Fibroblast of villous mesenchyme (primary cell): Measurements from ENCODE around the genes ZNF593, RPS6KA1 and SLC9A1.

- CAGE, long polyA plus RNA, result no peak
Observed at GRCh38 chr1:26156446-26156920, 2.4 kb upstream of the FAM110D start.

- CAGE, long polyA plus RNA, result no peak
Observed at GRCh38 chr1:26169409-26170388, at the start of gene ZNF593. ZNF593 (plus strand) TSS chr1:26169908.

GRCh38 chr1:26285772-26286444 is 6.0 kb downstream of the SH3BGRL3 start:
- CAGE, long polyA plus RNA, result no peak

GRCh38 chr1:26529322-26530393 is at the start of gene RPS6KA1:
RPS6KA1 (plus strand) TSS chr1:26529761.
- CAGE, long polyA plus RNA, result no peak

DNA sequence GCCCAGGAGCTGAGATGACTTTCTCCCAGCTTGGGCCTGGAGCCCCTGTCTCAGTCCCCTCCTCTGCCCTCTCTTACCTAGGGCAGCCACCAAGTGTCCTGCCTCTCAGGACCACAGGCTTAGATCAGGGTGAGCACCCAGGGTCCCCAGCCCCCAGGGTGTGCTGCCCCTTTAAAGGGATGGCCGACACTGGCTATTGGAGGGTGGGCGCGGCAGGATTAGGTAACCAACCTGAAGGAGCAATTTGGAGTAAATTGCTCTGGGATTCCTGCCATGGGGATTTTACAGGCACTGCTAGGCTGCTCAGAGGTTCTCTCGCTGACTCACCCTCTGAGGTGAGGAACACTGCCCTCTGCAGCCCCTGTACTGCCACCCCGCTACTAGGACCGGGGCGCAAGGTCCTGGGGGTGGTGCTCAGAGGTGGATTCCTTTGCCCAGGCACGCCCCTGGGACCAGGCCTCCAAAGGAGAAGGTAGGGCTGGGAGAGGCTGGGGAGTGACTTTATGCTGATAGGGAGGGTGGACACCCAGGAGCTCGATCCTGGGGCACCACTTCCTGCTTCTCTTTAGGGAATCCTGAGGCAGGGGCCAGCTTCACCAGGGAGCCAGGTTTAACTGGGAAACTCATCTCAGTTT is 1.5 kb downstream of the RPS6KA1 start:
- CAGE, long polyA plus RNA, result no peak

DNA sequence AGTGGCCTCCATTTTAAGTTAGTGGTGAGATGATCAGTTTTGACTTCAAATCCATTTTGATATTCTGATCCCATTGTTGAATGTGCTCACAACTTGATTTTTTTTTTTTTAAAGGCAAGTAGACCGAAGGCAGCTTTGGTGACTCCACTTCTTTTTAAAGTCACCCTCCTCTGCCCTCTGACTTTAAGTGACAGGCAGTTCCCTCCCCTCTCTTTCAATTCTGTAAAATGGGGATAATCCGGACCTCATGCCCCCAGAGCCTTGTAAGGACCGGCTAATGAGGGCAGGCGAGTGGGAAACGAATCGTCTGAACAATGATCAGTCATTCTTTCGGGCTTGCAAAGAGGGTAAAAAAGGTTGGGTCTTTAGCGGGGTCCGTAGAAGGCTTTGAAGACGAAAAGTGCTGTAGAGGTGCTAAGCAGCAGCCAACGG is 885 bp upstream of the ARID1A start:
- CAGE, long polyA plus RNA, result no peak

DNA sequence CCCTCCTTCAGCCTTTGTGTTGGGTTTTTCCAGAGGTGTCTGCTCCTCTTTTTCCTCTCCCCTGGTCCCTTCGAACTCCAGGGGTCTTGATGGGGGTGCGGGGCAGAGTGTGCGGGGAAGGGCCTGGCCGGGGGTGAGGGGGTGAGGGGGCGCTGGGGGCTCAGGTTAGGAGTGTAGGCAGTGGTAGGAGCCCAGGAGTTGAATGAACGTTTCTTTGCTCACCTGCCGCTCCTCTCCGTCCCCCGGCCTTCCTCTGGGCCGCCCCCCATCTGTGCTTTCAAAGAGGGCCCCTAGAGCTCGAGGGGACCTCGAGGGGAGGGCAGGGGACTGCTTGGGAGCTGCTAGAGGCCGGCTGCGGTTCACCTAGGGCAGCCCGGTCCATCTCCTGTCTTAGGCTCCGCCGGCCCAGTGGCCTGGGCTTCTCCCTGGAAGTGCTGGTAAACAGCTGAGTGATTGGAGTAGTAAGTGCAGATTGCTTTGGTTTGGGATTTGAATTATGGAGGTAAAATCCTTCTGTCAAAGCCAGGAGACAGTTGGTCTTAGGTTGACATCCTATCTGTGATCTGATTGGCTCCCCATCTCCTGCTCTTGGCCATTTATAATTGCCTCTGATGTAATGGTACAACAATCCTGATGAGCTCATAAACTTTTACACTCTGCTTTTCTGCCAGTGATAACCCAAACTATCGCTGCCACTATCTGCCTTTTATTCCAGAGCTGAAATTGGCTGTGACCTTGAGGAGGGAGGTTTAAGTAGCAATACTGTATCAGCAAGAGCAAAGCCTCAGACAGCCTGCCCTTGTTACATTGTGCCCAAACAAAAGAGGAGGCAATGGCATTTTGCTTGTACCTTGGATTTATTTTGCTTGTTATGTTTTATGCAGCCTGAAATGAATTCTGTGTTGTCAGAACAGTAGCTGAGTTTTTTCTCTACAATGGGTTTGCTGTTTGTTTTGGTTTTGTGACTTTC is 2.2 kb downstream of the ARID1A start:
- CAGE, long polyA plus RNA, result no peak

DNA sequence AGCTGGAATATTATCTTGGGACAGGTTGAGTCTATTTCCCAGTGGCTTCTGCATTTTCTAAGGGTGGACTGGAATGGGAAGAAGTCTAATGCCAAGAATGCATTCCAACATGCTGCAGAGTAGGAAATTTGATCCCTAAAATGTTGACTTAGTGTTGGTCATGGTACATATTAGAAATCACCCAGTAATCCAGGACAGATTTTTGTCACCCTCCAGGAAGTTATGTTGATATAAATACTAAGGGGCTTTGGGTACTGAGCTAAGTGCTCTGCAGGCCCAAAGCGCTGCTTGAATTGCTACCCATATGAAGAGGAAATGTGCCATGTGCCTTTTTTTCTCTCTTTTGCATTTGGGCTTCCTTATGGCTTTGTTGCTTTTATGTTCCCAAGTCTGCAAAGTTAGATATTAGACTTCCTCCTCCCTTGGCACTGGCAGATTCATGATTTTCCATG is 10.0 kb downstream of the ARID1A start:
- CAGE, long polyA plus RNA, result no peak

GRCh38 chr1:26706321-26706729 is 10.5 kb downstream of the ARID1A start:
- CAGE, long polyA plus RNA, result no peak

- CAGE, long polyA plus RNA, result no peak
Observed at GRCh38 chr1:26783695-26784532, 3.8 kb upstream of the PIGV start.

DNA sequence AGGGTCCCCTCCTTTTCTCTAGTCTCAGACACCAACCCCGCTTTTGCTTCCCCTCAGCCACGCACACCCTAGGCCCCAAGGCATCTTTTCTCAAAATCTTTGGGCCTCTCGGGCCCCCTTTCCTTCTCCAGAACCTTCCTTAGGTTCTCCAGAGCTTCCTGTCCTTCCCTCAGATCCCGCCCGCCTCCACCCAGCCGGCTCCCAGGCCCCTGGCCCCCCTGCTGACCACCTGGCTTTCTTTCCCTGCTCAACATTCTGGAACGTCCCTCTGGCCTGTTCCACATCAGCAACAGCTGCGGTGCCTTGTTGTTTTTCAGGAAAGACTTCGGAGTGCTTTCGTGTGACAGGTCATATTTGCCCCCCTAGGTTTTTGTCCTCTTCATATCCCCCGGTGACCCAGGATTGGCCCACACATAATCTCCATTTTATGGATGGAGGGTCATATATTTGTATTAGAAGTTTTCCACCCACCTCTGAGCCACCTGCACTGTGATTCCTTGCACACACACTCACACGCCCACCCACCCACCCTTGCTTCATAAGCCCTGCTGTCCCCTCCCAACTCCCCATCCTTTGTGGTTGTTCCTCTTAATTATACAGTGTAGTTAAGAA is 1.3 kb downstream of the ZDHHC18 start:
- CAGE, long polyA plus RNA, result no peak

DNA sequence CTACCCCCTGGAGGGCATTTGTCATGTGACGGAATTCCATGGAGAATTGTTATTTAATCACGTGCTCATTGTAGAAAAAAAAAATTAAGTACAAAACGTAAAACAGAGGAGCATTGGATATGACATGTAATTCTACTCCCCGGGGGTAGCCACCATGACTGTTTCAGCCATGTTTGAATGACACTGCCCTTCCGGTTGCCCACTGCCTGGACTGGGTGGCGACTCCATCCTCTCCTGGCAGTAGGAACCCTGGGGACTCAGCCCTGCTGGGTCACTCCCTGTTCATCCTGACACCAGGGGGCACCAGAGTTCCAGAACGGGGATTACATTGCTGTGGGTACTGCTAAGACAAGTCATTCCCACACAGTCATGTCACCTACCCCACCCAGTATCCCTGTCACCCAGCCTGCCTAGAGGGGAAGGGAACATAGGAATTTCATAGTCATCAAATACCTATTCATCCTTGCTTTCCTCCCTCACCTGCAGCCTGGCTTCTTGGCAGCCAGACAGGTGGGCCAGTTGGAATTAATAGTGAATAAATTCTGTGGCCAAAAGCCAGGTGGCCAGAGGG is 9.9 kb upstream of the SFN start:
- CAGE, long polyA plus RNA, result no peak

GRCh38 chr1:26863403-26863916 is 511 bp downstream of the SFN start:
- CAGE, long polyA plus RNA, result no peak

GRCh38 chr1:26915120-26915878 is 1.5 kb upstream of the NR0B2 start:
- CAGE, long polyA plus RNA, result no peak

- CAGE, long polyA plus RNA, result no peak
Observed at GRCh38 chr1:26995134-26995645, 1.7 kb downstream of the TRNP1 start.

- CAGE, long polyA plus RNA, result no peak
Observed at GRCh38 chr1:27111498-27112546, 43.1 kb downstream of the SLC9A1 start.

- CAGE, long polyA plus RNA, result start-site peak on the minus strand at chr1:27155124-27155132, 59 and 55 reads in 2 replicates
Observed at GRCh38 chr1:27154686-27155665, at the start of gene SLC9A1. SLC9A1 (minus strand) TSS chr1:27155125.

- CAGE, long polyA plus RNA, result no peak
Observed at GRCh38 chr1:27300267-27300953, 21.6 kb upstream of the TMEM222 start.

DNA sequence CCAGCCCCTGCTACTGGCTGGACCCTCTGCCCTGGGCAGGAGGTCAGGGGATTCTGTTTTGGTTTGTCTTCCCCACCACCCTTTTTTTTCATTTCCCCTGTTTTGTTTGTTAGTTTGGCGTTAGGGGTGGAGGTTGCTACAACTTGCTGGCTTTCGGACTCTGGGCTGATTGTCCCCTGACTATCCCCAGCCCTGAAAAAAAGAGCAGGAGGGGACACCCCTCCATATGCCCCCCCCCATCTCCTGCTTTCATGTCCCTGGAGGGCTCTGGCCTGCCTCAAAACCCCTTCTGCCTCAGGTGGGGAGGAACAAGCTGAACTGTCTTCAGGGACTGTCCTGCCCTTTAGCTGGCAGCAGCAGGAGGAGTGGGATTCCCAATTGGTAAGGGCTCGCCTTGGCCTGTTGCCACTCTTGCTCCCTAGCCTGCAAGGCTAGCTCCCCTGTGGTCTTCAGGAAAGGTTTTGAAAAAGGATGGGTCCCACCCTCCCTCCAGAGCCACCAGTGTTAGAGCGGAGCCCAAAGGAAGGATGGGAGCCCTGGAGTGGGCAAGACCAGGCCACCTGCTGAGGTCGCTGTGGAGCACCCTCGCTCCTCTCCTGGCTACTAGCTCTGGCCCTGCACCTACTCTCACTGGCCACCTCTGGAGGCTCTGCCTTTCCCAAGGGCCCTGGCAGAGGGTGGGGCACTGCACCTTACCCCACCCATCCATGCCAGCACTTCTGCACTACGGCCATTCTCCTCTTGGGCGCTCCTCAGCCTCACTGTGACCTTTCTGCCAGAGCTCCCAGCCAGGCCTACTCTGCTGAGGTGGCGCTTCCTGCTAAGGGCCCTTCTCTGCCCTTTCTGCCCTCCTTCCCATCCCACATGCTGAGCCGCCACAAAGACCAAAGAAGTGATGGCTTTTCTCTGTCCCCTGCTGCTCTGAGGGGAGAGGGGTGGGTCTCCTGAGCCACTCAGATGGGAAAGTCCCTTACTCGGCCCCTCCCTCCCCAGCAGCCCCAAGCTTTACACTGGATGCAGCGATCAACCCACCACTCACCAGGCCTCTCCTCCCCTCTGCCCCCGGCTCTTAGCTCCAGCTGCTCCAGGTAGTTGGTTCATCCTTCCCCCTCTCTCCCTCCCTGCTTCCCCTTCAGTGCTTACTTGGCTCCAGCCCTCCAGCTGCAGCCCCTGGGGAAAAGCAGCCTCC is 15.2 kb upstream of the TMEM222 start:
- CAGE, long polyA plus RNA, result no peak

DNA sequence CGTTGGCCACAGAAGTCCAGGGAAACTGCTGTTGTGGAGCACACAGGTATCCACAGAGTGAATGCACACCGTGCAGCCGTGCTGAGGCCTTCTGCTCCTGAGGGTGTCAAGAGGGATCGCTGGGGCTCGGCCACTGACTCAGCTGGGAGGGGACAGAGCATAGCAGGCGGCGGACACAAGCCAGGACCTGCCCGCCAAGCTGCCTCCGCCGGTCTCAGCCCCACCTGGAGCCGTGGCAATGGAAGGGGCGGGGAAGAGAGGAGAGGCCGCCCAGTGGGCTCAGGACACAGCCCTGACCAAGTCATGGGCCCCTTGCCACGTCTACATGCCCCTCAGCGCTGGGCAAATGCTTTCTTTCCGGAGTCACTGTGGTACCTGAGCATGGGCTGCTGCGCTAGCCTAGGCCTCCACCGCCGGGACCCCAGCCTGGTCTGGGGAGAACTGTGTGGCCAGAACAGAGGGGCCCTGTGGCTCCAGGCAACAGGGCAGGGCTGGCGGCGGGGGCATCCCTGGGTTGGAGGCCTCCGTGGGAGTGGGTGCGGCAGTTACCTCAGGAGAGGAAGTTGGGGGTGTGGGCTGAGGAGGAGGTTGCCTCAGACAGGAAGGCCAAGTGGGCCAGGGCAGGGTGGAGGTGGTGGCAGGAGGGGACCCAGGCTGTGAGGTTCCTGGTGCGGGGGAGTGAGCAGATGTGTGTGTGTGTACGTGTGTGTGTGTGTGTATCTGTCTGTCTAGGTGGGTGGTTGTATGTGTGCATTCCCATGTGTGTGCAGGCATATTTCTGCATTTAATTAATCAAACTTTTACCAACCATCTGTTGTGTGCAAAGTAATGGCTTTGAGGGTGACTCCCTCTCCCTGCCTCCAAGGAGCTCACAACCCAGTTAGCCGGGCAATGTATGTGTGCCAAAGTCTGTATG is 1.3 kb downstream of the SYTL1 start:
- CAGE, long polyA plus RNA, result no peak